Choroid plexus epithelial cell (primary cell): Measurements from ENCODE around the gene ZNF423.

GRCh38 chr16:48531269-48532068, 78.5 kb downstream of the N4BP1 start:
- RRBS: no CpG with 5 or more reads among the region's 19 CpGs

- RRBS: 69% methylated on average over 2 of the region's 6 CpGs
Measured at GRCh38 chr16:48536851-48537356, 73.1 kb downstream of the N4BP1 start.

GRCh38 chr16:48560647-48561428, 49.1 kb downstream of the N4BP1 start:
- RRBS: no CpG with 5 or more reads among the region's 6 CpGs

DNA sequence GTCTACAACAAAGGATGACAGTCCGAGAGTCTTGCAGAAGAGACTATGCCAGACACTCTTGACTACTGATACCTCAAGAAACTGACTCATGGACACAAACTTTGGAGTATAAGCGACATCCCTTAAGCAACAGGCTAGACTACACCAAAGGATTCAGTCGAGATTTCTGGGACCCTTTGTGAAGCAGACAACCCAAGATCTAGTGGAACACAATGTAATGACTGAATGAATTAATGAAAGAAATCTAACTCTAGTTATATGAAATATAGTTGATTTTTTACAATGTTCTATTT, 22.9 kb downstream of the N4BP1 start:
- RRBS: no CpG with 5 or more reads among the region's 3 CpGs

DNA sequence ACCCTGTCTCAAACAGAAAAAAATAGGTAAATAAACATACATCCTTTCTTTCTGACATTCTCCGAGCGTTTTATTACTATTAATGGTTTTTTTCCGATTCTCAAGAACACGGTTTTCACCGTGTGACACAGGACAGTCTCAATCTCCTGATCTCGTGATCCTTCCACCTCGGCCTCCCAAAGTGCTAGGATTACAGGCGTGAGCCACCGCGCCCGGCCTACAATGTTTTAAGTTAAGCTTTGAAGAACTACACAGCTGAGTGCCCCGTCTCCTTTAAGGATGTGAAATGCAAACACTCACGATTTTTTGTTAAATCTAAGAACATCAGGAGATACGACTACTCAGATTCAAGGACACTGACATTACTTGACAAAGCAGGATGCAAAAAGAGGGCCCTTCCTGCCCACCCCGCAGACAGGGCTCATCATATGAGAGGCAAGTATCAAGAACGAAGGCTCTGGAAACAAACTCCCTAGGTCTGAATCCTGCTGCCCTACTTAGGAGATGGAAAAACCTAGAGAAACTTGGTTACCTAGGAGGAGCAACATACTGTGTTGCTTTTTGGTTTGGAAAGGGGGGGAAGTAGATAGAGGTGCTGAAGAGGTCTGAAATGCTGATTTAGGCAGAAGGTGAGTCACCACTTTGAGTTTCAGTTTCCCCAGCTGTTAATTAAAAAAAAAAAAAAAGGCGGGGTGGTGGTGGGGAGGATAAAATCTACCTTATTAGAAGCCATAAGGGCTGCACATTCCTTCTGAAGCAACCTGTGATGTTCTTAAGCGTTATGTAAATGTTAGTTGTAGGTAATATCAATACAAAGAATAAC, 1.7 kb downstream of the N4BP1 start:
- RRBS: no CpG with 5 or more reads among the region's 18 CpGs

DNA sequence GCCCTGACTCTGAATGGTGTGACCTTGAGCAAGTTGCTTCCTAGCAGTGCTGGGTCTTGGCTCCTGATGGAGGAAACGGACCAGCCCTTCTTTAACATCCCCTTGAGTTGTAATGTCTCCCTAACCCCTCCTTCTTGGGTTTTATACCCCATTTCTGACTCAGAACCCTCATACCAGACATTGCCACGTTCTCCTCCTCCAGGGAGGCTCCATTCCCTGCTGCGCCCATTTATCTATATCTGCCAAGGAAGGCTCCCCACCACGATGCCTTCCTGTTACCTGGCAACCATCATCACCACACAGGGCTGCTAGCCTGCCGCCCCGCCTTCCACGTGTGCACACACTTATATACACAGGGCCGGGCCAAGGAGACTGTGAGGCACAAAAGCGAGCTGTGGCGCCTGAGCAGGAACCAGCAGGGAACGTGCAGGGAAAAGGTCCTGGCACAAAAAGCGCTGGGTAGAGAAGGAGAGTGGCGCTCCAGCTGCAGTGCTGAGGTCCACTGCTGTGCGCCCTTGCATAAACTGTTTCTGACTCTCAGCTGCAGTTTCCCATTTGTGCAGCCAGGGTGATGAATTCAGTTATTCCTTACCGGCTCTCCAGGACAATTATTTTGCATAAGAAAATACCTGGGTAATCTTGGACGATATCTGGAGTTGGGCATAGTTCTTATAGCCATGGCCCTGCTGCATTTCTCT, 261.8 kb downstream of the CBLN1 start:
- RRBS: no CpG with 5 or more reads among the region's 16 CpGs

GRCh38 chr16:49837692-49838062, 18.2 kb downstream of the ZNF423 start:
- RRBS: 31% methylated on average over 2 of the region's 9 CpGs

DNA sequence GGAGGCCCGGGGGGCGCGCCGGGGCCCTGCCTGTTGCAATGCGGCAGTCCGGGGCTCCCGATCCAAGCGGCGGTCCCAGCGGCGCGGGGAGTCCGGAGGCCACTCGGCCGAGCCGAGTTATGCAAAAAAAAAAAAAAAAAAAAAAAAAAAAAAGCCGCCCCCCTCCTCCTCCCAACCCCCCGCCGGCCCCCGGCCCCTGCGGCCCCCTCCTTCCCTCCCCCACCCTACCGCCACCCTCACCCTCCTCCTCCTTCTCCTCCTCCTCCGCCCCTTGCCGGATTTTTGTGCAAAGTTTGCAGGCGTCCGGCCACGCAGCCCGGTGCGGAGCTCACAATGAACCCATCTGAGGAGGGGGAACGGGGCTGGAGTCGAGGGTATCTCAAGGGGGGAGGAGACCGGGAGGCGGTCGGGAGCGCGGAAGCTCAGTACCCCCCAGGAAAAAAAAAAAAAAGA, at the start of gene ZNF423:
ZNF423 (minus strand) TSS at position 122 of the 453 bp plus-strand sequence.
- RRBS: 2% methylated on average over 20 of the region's 36 CpGs

GRCh38 chr16:50223181-50224036, 42.9 kb upstream of the ADCY7 start:
- RRBS: no CpG with 5 or more reads among the region's 5 CpGs

DNA sequence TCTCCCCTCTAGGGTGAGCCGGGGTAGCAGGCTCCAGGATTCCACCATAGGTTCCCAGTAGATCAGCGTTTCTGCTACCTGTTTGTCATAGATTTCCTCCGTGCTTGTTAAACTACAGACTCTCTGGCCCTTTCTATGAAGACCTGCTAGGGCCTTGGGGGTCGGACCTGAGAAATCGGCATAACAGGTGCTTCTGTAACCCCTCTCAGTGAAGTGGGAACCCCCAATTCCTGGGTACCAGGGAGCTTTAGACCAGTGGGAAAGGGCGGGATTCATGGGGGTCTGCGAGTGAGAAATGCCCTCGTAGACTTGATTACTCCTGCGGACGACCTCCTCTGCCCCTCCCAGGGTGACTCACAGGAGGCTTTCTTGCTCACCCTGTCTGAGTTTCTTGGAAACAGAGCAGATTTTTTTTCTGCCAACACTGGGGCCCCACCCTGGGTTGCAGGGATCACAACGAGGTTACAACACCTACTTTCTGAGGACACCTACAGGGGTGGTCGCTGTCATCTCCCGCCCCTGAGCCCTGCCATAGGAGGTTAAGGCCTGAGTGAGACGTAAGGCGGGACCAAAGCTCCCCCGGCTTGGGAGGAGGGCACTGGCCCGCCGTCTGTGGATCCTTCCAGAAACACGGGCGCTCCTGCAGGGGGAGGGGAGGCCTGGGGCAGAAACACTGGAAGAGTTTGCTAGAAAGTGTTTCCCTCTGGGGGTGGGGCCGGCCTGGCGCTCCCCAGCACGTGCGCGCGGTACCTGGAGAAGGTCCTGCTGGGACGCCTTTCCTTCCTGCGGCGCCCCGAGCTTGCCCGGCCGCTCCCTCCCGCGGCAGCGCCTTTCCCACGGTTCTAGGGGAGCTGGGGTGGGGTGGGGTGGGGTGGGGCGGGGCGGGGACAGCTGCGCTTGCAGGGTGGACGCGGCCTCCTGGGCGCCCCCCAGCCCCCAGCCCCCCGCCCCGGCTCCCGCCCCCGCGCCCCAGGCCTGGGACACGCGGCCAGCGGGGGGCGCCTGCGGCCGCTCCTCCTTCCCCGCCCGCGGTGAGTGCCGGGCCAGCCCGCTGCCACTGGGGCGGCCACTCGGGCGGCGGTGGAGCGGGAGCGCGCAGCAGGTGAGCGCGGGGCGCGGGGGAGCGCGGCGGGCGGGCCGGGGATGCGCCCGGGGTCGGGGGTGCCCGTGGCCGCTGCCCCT, 20.9 kb upstream of the ADCY7 start:
- RRBS: under 1% methylated on average over 38 of the region's 79 CpGs

DNA sequence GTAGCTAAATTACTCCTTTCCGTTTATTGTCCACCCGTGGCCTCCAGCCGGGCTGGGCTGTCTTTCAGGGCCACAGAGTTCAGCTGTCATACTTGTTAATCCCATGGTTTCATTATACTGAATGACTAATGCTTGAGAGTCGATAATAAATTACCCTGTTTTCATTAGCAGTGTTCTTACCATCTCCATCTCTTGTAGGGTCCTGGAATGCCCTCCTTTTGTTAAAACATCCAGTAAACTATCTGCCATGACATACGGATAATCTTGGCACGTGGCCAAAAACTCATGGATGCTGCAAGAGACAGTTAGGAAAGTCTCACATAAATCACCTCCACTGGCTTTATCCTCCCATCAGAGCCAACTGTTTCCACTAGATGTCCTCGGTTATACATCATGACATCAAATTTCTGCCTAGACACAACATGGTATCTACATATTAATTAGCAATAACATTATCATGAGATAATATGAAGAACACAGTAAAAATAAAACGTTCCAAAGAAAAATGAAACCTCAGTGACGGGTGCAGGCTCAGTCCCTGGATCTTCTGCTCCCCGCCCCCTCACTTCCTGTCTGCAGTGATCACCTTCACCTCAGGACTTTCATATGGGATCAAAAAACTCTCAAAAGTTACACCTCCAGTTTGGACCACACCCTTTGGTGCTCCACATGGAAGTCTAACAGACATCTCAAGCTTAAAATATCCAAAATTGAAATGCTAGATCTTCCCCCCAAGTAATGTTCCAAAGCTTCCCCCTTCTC, 45.2 kb downstream of the BRD7 start:
- RRBS: no CpG with 5 or more reads among the region's 10 CpGs

GRCh38 chr16:50324169-50324824, 44.5 kb downstream of the BRD7 start:
- RRBS: 83% methylated on average over 1 of the region's 8 CpGs

DNA sequence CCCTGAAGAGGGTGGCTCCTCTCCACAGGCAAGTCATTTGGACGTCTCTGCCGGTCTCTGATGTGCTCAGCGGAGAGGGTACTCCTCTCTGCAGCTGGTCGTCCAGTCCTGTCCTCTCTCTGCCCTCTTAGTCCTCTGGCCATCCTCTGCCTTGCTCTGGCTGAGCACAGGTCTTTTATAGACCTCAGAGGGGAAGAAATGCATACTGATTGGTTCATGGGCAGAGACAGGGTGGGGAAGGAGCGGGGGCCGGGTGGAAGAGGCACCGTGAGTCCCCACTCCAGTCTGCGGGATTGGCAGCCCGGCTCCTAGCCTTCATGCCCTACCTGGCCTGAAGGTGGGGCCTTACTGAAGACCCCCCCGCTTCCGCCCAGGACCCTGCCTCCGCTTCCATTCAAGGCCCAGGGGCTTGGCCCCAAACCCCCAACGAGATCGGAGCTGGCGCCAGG, 69.9 kb upstream of the NKD1 start:
- RRBS: 36% methylated on average over 2 of the region's 15 CpGs

DNA sequence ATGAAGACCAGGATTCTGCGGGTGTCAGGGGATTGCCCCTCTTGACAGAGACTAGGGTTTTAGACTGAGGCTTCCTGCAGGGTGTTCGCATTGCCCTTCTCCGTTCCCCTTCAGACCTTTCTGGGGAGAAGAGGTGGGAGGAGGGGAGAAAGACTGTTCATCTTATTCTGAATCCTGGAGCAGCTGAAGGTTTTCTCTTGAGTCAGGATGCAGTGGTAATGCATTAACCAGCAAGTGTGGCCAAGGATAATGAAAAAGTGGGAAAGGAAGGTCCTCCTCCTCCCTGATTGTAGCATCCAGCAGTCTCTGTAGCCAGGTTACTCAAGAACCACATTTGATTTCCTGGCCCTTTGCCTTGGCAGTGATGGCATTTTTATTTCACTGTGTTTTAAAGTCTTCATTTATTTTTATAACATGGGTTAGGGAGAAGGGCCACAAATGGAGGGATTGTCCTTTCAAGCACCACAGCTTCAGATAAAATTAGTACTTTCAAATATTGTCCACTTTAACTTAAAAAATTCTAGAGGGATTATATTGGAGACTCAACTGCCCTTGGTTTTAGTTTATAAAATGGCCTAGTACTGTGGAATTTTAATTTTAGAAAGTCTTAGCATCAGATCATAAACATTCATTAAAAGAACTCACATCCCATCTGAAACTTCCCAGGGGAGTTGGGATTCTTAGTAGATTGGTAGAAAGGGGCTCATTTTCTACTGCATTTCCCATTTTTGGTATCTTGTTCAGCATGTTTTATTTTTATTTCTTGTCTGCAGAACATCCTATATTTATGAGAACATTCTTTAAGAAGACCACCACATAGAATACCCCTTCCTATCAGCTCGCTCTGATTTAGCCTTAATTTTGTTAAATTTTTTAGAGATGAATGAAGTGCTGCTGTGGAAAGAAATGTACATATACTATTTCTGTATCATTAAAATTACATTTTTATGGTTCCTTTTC, 59.4 kb downstream of the CYLD start:
- RRBS: no CpG with 5 or more reads among the region's 4 CpGs

GRCh38 chr16:50841059-50841575, 99.2 kb downstream of the CYLD start:
- RRBS: under 1% methylated on average over 8 of the region's 32 CpGs

DNA sequence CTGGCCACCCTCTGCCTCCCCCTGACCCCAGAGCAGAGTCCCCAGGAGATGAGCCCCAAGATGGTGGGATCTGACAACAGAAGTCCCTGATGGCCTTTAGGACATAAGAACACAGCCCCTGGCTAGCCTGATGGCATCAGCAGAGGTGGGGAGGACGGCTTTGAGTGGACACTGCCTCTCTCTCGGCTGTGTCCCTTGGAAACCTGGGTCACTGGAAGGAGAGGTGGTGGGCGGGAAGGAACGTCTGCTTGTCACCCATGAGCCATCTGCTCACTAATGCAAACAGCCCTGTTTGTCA, 196.8 kb downstream of the CYLD start:
- RRBS: no CpG with 5 or more reads among the region's 4 CpGs

DNA sequence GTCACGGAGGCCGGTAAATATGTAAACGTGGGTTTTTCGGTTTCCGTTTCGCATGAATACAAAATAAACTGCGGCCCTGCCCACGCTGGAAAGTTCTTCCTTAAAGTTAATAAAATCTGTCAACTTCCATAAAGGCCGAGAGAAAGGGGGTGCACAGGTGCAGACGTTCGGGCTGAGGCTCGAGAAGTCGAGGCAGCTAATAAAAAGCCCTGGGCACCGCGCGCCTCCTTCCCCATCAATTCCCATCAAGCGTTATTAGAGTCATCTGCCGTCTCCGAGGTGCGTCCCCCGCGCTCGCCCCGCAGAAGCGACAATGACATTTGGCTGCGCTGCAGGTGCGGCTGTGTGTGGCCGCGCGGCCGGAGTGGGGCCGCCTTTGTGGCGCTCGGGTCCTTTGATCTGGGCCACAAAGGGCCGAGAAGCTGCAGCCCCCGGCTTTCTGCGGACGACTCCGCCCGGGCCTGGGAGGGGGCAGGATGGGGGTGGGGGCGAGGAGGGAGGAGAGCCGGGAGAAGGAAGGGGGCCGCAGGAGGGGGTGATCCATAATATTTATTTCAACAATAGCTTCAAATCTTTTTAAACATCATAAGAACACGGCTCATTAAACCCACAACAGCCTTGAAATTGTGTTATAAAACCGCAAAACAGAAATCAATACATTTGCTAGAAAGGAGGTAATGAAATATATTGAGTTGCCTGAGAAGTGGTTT, 37.3 kb downstream of the SALL1 start:
- RRBS: 4% methylated on average over 8 of the region's 45 CpGs

DNA sequence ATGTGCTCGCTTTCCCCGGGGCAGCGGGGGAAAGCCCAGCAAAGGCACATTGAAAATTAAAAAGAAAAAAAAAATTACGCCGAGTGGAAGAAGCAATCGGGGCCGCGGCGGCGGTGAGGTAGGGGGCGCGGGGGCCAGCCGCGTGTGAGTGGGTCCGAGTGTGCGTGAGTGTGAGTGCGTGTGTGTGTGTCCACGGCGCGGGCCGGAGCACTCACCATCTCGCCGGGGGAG, 204 bp downstream of the SALL1 start:
- RRBS: 0% methylated on average over 7 of the region's 23 CpGs

DNA sequence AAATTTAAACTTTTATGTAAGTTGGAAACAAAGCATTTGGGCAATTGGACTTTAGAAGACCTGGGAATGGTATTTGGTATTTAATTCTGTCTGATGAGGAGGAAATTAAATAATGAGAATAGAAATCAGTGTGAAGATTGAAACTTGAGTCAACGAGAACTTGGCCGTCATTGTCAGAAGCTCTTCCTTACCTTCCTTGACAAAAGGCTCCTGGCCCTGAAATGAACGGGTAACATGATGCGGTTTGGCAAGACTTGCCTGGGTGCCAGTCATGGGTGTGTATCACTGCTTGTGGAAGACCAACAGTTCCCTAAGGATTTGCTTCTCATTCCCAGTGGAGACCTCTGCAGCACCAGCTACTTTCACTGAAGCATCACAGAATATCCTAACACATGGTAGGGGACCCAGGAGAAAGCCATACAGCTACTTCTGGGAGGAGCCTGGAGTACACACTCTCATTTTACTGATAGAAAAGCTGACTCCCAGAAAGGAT, 257.9 kb upstream of the SALL1 start:
- RRBS: no CpG with 5 or more reads among the region's 4 CpGs

DNA sequence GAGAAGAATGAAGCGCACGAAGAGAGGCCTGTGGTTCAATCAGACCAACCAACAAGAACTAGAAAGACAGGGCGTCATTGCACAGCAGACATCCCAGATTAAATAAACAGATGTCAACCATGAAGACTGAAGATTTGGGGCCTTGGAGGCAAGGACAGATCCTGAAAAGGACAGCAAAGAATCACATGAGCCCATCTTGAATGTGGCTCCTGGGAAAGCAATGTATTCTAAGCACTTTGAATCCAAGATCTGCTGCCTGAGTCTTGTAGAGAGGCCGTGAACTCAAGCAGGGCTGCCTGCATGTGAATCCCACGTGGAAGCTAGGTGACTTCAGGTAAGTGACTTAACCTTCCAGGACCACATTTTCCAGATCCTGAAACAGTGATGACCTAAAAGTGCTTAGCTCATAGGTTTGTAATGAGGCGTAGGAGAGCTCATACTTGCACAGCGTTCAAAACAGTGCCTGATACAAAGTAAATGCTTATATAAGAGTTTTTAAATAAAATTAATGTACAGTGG, 373.0 kb upstream of the SALL1 start:
- RRBS: no CpG with 5 or more reads among the region's 7 CpGs